Endometrial microvascular endothelial cells (primary cell): ENCODE measurements around a stretch of chr5.

- RAMPAGE, long total RNA, result no peak
Observed at GRCh38 chr5:172162647-172163237, 25.3 kb downstream of the STK10 start.

DNA sequence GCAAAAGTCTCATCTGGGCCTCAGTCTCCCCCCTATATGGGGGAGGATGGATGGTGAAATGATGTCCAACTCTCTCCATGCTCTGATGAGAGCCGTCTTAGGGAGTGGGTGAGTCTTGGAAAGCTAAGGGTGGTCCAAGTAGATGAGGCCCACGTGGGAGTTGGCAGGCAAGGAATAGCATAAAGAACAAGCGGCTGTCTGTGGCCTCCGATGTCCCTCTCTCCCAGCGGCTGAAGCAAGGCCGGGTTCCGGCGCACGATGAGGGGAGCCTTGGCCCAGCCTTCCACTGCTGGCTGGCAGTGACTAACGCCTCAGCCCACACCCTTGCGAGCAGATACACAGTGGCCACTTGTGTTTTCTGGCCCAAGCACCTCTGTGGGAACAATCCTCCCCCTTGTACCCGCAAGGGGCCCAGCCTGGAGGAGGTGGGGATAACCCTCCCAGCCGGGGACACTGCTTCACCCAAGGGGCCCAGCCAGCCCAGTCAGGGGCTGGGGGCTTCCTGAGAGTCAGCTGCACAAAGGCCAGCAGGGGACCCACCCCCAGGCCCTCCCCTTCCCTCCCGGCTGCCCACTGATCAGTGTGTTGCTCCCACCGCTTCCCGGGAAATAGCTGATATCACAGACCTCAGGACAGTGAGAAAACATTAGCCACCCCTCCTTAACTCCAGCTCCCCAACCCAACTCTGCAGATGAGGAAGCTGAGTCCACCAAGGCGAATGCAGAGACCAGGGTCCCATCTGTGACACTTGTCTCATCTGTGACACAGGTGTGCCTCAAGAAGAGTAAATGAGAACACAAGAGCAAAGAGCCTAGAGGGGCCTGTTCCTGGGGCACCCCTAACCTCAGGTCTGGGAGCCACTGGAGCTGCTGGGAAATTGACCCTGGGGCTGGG is 23.2 kb downstream of the STK10 start:
- RAMPAGE, long total RNA, result no peak

- RAMPAGE, long total RNA, result no peak
Observed at GRCh38 chr5:172177000-172177646, 10.9 kb downstream of the STK10 start.

GRCh38 chr5:172352164-172352567 is 68.6 kb upstream of the UBTD2 start:
- RAMPAGE, long total RNA, result no peak

- RAMPAGE, long total RNA, result no peak
Observed at GRCh38 chr5:172364924-172365342, 81.4 kb upstream of the UBTD2 start.

GRCh38 chr5:172412716-172413449 is 41.4 kb downstream of the SH3PXD2B start:
- RAMPAGE, long total RNA, result no peak

- RAMPAGE, long total RNA, result no peak
Observed at GRCh38 chr5:172414465-172414884, 39.9 kb downstream of the SH3PXD2B start.

GRCh38 chr5:172444015-172444709 is 10.2 kb downstream of the SH3PXD2B start:
- RAMPAGE, long total RNA, result no peak

DNA sequence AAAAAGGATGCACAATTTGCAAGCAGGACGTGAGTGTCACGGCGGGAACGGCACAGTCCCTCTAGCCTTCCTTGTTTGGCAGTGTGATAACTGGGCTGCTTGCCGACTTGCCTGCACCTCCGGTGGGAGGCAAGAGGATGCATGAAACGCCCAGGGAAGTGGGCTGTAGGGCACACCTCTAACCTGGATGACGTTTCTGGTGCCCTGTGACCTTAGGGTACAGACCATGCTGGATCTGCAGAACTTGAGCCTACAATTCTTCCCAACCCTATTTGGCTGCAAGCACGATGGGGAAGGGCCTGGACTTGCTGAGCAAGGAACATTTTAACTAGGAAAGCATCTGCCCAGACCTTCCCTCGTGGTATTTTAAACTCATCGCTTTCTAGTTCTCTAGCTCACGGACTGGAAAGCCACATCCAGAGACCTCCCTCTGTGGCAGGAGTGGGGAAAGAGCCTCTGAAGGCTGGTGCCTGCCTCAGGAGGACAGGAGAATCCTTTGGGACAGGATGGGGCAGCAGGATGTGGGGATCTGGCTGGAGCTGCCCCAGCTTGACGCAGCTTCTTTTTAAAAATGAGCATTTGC is 7.7 kb downstream of the SH3PXD2B start:
- RAMPAGE, long total RNA, result no peak

GRCh38 chr5:172486278-172486926 is 32.1 kb upstream of the SH3PXD2B start:
- RAMPAGE, long total RNA, result no peak

DNA sequence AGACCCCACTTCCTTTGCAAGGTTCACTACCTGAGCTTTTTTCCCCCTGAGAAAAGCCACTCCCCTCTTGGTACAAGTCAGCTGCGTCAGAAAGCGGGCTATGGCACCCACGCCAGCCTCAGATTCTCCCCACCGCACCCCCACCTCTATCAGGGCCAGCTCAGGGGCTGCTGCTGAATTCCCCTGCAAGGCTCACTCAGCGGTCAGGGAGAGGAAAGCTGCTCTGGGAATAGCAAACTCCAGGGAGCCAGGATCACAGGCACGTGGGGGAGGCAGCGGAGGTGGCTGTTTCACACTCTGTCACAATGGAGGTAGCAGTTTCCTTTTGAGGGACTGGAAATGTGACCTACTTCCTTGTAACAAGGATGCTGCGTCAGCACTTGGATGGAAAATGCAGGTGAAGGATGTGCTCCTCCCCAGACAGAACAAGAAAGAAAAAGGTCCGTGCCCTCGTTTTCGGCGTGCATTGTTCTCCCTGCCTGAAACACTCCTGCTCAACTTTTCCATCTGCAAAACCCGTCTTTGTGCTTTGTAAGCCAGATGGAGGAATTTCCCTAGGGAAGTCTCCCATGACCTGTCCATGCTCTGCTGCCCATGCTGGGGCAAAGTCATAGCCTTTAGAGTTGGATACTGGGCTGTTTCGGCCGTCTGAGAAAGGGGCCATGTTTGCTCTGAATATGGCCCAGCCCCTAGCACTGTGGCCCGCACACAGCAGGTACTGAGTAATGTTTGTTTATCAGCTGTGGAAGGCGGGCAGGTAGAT is 55.1 kb upstream of the SH3PXD2B start:
- RAMPAGE, long total RNA, result no peak

DNA sequence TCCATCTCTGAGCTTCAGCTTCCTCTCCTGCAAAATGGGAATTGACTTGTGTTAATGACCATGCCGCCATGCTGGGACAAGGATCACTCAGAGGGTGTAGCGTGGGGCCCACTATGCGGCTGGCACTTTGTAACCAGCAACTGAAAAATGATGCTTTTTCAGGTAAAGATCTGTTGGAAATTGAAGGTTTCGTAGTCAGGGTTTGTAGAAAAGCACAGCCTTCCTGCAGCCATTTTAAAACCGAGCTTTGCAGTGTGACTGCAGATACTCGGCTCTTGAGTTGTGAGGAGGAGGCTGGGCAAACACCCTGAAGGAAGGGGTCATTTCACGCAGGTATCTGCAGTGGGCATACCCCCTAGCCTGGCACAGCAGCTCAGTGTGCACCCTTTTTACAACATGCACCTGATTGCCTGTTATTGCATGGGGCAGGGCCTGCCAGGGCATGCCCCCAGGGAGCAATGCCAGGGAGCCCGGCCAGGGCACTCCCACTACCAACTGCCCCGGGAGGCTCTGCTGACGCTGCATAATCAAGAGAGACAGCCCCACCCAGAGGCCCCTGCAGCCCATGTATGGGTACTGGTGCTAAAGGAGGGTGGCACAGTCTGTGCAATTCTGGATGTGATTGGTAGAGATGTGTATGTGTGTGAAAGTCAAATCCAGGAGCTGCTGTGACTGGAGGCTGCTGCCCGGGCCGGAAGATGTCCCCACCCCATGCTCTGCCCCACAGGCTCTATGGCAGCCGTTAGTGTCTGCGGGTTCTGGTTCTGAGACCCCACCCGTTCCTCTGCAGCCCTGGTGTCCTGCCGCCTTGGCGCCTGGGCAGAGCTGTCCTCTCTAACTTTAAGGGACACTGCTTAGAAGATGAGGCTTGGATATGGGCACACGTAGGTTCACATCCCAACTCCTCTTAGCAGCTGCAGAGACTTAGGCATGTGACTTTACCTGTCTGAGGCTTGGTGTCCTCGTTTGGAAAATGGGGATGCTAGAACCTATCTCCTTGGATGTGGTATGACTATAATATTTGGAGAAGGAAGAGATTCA is 4.0 kb upstream of the NEURL1B start:
- RAMPAGE, long total RNA, result no peak

- RAMPAGE, long total RNA, result no peak
Observed at GRCh38 chr5:172646731-172647354, 5.8 kb downstream of the NEURL1B start.

DNA sequence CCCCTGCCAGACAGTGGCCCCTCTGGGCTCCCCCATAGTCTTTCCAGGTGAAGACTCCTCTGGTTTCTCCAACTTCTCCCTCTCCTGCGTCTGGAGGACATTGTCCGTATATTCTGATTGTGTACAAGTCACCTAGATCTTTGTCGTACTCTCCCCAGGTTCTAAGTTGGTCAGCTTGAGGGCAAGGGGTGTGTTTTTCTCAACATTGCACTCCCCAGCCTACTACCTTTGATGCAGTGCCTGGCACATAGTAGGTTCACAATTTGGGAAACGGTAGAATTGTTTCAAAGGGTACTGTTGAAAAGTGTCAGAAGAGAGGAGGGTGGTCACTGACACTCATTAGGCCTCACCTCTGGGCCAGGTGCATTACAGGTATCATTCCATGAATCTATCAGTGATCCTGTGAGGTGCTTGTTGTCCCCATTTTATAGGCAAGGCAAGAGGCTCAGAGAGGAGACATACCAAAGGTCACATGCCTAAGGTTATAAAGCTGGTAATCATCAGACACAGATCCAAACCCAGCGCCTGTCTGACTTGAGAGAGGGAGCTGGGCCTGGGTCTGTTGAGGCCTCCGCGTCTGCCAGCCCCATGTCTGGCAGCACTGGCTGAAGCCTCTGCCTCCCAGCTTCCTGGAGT is 3.9 kb upstream of the DUSP1 start:
- RAMPAGE, long total RNA, result no peak

- RAMPAGE, long total RNA, result no peak
Observed at GRCh38 chr5:172802460-172803057, 31.5 kb upstream of the ERGIC1 start.

- RAMPAGE, long total RNA, result no peak
Observed at GRCh38 chr5:172856469-172857189, 22.6 kb downstream of the ERGIC1 start.

GRCh38 chr5:172886805-172887668 is 53.0 kb downstream of the ERGIC1 start:
- RAMPAGE, long total RNA, result no peak

- RAMPAGE, long total RNA, result no peak
Observed at GRCh38 chr5:172909586-172909860, 49.7 kb upstream of the RPL26L1 start.

- RAMPAGE, long total RNA, result no peak
Observed at GRCh38 chr5:172930891-172931720, 28.1 kb upstream of the RPL26L1 start.

DNA sequence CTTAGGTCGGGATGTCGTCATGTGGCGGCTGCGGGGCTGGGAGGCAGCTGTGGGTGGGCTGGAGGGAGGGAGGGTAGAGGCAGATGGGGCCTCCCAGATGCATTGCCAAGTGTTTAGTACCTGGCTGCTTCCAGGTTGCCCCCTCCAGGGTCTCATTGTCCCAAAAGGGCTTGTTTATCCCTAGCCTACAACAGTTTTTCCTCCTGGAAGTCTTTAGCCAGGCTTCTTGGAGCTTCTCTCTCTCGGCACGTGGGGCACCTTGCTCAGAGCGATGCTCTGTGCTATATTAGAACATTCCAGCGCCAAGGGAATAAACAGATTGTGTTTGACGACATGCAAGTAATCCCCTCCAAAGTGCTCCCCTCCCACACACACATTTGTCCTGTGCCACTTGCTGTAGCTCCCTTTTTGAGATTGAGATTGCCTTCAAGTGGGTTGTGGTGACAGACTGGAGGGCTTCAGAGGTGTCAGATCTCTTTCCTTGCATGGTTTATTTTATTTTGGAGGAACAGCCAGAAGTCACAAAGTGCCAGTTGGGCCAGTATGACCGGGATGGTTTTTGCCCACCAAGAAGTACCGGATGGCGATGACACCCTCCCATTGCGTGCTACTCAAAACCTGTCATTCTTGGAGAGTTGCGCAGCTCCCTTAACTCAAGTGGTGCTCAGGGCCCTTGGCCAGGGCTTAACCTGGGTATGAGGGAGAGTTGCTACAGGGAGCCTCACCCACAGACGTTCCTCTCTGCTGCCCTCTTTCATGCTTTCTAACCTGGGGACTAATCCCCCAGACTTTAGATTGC is 19.0 kb upstream of the RPL26L1 start:
- RAMPAGE, long total RNA, result no peak